Jurkat, Clone E6-1 (cell line): ENCODE data around the gene GAS6.

DNA sequence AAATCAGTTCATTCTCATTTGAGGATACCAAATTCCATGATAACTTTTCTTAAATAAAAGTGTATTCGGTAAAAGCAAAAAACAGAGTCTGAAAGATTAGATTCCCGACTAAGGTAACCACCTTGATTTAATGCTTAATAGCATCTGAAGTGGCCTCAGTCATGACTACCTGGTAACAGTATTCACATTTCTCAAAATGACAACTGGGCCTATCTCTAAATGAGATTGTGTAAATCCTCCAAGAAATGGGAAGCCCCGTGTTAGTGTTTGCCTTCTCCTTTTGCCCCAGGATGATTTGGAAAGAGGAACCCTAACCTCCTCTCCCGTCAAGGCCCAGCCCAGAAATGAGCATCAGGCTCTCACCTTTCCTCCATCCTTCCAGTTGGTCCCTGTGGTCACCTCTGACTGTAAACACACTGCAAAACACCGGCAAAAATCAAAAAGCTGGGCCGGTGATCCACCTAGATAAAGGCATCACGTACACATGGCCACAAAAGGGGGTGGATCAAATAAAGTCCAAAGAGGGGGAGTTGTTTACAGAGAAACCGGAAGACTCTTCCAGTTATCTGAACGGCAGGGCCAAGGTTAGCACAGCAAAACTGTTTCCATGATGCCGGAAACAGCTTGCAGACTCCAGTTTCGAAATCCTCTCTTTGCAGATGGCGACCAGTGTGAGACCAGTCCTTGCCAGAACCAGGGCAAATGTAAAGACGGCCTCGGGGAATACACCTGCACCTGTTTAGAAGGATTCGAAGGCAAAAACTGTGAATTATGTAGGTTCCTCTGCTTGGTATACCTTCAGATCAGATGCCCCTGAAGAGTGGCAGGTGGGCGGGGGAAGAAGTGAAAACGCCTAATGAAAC, 16.3 kb downstream of the F10 start:
- RRBS, result 78% methylated on average over 3 of the region's 17 CpGs

GRCh38 chr13:113140676-113141431, 17.6 kb upstream of the PROZ start:
- RRBS, result 100% methylated on average over 1 of the region's 21 CpGs

DNA sequence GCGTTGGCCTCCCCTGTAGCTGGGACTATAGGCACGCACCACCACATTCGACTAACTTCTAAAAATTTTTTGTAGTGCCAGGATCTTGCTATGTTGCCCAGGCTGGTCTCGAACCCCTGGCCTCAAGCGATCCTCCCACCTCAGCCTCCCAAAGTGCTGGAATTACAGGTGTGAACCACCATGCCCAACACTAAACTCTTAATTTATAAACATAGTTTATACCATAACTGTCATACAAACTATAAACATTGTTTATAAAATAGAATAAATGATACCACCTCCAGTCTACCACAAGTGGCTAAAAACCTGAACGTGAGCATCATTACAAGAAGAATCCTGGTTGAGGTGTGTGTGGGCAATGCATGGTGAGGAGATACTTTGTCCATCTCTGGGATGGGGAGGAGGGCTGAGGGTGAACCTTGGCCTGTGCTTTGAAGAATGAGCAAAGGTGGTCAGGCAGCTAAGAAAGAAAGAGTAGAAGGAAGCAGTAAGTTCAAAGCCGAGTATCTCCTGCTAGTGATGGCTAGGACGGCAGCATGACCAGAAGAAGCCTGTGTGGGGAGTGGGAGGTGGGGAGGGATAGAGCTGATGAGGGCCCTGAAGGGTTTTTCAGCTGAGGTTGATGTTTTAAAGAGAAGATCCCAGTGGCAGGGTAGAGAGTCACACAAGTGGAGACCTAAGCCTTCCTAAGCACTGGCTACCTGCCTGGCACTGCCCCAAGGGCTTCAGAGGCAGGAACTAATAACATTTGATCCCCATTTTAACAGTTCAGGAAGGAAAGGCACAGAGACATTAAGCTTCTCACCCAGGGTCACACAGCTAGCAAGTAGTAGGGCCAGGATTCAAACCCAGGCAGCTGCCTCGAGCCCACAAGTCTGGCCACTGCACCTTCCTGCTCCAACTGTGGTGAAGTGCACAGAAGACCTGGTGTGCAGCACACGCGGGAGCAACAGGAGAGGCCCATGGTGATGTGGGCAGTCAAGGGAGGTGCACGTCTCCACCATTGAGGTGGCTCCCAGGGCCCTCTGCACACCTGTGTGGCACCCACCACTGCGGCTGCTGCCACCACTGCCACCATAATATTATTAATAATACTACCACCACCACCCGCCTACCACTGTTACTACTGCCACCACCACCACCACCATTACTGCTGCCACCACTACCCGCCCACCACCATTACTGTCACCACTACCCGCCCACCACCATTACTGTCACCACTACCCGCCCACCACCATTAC, 21.9 kb downstream of the CUL4A start:
- RRBS, result no CpG with 5 or more reads among the region's 17 CpGs

- RRBS, result no CpG with 5 or more reads among the region's 22 CpGs
Observed at GRCh38 chr13:113273508-113274116, 23.4 kb upstream of the LAMP1 start.

GRCh38 chr13:113290268-113290581, 6.8 kb upstream of the LAMP1 start:
- RRBS, result no CpG with 5 or more reads among the region's 3 CpGs

GRCh38 chr13:113322586-113323554, 25.8 kb downstream of the LAMP1 start:
- RRBS, result no CpG with 5 or more reads among the region's 33 CpGs

DNA sequence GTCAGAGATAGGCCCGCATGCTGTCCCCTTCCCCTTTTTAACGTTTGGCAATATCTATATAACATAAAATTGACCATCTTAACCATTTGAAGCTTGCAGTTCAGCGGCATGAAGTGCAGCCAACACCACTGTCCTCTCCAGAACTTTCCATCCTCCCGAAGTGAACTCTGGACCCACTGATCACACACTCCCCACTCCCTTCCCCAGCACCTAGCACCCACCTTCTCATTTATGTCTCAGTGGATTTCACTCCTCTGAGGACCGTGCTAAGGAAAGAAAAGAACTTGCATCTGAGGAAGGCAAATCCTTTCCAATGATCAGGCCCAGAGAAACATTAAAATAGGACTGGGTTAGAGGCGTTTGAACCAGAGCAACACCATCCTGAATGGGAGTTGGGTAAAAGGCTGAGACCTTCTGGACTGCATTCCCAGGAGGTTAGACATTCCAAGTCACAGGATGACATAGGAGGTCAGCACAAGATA, 16.4 kb upstream of the GRTP1 start:
- RRBS, result no CpG with 5 or more reads among the region's 6 CpGs

- RRBS, result no CpG with 5 or more reads among the region's 41 CpGs
Observed at GRCh38 chr13:113410391-113411255, 42.7 kb downstream of the ADPRHL1 start.

- RRBS, result no CpG with 5 or more reads among the region's 29 CpGs
Observed at GRCh38 chr13:113411256-113411996, 41.9 kb downstream of the ADPRHL1 start.

- RRBS, result 14% methylated on average over 2 of the region's 21 CpGs
Observed at GRCh38 chr13:113417174-113417755, 36.0 kb downstream of the ADPRHL1 start.

- RRBS, result no CpG with 5 or more reads among the region's 7 CpGs
Observed at GRCh38 chr13:113498339-113498690, 7.5 kb downstream of the TMCO3 start.

DNA sequence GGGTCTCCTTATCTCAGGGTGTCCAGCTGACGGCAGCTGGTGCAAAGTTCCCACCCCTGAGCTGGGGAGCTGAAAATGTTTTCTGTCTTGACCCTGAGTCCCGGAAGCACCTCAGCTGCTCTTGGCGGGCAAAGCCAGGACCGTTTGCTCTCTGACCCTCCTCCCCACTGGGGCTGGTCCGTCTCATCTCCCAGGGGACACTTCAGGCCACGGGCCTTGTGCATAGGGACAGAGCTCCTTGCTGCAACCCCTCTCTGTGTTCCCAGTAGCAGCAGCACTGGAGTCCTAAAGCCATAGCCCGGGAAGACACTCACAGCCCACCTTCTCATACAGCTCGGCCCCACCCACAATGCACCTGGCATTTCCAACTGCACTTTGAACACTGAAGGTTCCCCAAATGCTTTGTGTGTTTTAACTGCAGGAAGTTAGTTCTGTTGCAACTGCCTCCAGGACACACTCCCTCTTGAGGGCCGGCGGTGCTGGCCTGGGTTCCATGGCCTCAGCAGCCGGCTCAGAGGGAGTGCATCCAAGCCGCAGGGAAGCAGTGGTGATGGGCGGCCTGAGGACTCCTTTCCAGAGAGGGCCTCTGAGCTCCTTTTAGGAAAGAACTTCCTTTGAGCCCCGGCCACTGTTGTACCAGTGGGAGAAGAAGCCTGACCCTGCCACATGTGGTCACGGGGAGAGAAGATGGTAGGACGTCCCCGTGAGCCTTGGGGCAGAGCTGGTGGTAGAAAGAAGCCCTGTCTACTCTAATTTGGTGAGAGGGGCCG, 22.8 kb upstream of the TMEM255B start:
- RRBS, result 0% methylated on average over 1 of the region's 18 CpGs

- RRBS, result no CpG with 5 or more reads among the region's 13 CpGs
Observed at GRCh38 chr13:113742581-113742987, 16.4 kb upstream of the TMEM255B start.

DNA sequence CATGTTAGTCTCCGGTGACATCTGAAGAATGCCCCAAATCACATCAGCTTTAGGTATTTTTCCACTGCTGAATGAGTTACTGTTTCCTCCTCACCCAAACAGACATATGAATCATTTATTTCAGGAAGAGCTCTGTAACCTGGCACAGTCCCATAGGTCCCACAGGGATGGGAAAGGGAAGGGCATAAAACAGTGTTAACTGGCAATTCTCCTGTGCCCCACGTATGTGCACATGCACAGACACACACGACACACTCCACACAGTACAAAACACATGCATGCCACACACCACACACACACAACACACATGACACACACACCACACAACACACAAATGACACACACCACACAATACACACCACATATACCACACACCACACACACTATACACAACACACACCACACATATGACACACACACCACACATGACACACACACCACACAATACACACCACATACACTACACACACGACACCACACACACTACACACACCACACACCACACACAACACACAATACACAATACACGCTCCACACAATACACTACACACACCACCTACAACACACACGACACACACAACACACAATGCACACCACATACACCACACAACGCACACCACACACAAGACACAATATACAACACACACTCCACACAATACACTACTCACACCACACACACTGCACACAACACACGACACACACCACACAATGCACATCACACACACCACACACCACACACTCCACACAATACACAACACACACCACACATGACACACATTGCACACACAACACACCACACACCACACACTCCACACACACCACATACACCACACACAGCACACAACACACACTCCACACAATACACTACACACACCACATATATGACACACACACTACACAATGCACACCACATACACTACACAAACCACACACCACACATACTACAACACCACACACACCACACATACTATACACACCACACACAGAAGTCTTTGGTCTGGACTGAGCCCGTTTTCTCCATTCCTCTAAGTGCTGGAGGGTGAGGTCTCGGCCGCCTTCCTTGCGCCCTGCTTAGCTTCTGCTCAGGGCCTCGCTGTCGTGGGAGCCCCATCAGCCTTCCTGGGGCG, 15.6 kb downstream of the TMEM255B start:
- RRBS, result no CpG with 5 or more reads among the region's 15 CpGs

GRCh38 chr13:113817429-113818306, 46.2 kb downstream of the GAS6 start:
- RRBS, result 100% methylated on average over 1 of the region's 38 CpGs

- RRBS, result 35% methylated on average over 10 of the region's 58 CpGs
Observed at GRCh38 chr13:113862775-113863418, 979 bp downstream of the GAS6 start.

DNA sequence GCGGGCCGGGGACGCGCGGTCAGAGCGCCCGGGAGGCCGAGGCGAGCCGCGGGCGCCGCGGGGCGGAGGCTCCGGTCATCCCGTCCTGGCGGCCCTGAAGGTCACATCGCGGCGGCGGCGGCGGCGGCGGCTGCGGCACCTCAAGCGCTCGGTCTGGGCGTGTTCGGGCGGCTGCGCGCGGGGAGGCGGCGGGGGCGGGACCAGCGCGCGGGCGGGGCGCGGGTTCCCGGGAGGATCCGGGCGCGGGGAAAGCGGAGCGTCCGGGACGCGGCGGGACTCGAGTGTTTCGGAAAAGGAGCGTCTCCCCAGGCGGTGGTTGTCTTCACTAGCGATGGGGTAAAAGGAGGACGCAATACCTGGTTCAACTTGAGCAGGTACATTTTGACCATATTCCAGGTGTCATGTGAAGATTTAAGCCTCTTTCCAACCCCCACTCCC, at the start of gene GAS6:
Gene GAS6 (minus strand): TSS at position 155 of the 438 bp plus-strand sequence.
- RRBS, result 11% methylated on average over 10 of the region's 60 CpGs

- RRBS, result no CpG with 5 or more reads among the region's 49 CpGs
Observed at GRCh38 chr13:113978404-113979586, 4.9 kb upstream of the C13orf46 start.

DNA sequence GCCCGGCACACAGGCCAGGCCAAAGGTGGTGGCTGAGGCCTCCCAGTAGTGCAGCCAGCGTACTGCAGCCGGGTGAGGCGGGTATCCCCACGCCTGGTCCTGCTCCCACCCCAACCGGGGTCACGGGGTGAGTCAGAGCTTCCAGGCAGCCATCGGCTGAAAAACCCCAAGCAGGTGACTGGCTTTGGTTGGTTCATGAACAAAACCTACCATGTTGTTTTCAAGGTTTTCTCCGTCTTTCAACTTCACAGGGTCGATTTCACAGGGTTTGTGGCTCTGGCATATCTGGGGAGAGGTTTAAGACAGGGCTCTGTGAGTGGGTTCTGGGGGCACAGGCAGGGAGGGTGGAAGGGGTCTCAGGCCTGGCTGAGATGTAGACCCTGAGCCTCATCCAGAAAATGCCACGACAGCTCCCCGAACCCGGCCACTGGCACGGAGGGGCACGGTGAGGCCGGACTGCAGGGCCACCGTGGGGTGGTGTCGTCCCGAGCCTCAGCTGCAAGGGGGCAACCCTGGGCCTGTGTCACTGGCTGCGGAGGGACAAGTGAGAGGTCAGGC, 42.2 kb upstream of the C13orf46 start:
- RRBS, result 93% methylated on average over 6 of the region's 20 CpGs

- RRBS, result no CpG with 5 or more reads among the region's 25 CpGs
Observed at GRCh38 chr13:114027486-114028323, 53.8 kb upstream of the C13orf46 start.